ENCODE measurements around a stretch of chr2.

DNA sequence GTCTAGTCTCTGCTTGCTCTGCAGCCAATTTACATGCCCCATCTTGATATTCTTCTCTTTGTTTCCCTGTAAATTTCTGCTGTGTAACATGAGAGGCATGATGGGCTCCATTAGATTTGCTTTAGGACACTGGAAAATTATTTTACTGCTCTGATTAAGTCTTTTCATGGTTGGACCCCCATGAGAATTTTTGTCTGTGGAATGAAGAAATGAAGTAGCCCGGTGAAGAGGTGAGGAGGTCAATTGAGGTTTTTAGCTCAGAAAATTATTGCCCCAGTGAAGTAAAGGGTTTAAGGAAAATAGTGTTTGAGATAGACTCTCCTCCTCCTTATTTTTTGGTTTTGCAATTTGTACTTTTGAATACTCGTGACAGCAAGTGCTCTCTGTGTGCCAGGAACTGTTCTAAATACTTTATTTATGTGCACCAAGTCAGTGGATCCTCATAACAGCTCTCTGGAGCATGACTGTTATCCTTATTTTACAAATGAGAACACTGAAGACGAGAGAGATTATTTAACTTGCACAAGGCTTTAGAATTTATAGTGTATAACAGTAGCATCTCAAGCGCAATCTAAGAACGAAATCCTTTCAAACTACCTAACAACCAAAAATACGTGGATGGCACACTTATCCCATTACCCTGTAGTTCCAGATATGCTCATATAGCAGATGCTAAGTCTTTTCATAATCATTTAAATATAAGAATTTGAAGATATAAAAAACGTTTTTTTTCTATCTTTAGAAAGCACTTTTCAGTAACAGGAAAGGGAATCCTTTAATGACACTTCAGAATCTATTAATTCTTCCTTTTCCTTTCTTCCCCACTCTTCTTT, 24.6 kb downstream of the BABAM2 start:
- RRBS = no CpG with 5 or more reads among the region's 7 CpGs

- RRBS = no CpG with 5 or more reads among the region's 4 CpGs
Observed at GRCh38 chr2:28102253-28103028, 211.9 kb downstream of the BABAM2 start.

GRCh38 chr2:28280461-28280861, 112.2 kb upstream of the FOSL2 start:
- RRBS = no CpG with 5 or more reads among the region's 3 CpGs

DNA sequence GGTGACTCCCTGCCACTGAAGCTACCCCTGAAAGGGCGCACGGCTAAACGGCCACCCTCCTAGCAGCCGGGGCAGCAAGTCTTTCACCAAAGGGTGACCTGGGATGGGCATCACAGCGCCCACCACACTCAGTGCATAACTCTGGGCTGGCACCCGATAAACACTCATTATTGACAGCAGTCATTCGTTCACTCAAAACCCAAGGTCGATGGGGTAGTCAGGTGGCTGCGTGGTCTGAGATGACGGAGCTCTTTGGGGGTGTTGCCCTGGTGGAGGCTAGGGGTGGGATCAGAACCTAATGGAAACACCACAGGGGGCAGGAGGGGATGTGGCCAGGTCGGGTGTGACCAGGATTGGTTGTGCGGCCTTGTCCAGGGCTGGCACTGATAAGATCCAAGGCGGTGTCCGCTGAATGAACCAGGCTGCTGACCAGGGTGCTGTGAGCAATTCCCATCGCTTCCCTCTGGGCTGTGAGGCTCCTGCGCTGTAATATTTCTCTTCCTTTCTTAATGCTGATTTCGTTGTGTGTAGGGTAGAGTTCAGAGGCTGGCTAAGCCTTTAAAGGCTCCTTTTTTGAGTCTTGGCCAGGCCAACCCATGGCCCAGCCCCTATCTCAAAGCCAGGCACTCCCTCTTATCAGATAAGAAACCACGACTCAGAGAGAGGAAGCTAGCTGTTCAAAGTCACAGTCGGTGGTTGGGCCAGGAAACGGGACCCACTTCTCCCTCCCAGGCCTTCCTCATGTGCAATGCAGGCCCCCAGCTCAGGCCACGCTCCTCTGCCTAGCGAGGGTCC, 26.2 kb upstream of the FOSL2 start:
- RRBS = no CpG with 5 or more reads among the region's 22 CpGs

DNA sequence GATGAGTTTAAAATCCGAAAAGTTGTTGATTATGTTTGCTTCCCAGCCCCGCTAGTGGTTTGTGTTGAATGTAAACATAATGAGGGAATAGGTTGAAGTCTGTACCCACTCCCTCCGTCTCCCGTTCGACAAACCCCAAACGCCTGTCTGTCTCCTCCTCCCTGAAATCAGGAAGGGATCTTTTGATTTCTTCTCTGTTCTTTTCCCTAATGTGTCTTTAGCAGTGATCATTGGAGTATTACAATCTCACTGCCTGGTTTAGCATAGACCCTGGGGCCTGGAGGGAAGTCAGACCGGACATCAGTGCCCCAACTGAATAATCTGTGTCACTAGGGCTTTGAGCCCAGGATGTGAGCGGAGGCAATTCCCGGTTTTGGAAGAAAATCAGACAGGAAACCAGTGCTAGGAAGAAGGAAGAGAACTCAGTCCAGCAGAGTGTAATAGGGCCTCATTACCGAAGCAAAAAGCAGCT, 2.5 kb downstream of the FOSL2 start:
- RRBS = 2% methylated on average over 3 of the region's 10 CpGs

DNA sequence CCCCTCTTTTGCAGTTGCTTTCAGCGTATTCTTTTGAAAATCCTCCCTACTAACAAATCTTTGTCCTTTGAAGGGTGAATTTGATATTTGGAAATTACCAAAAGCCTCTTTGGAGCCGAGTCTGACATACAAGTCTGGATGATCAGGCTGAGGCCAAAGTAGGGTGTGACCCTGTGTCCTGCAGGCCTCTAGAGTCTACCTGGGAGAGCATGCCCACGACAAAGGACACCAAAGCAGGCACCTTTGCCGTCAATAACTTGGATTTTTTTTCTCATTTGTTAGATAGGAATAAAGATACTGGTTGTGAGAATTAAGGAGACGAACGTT, 5.1 kb downstream of the FOSL2 start:
- RRBS = no CpG with 5 or more reads among the region's 6 CpGs

GRCh38 chr2:28400975-28401302, 8.3 kb downstream of the FOSL2 start:
- RRBS = no CpG with 5 or more reads among the region's 1 CpG

GRCh38 chr2:28419313-28420222, 26.9 kb downstream of the FOSL2 start:
- RRBS = no CpG with 5 or more reads among the region's 6 CpGs

DNA sequence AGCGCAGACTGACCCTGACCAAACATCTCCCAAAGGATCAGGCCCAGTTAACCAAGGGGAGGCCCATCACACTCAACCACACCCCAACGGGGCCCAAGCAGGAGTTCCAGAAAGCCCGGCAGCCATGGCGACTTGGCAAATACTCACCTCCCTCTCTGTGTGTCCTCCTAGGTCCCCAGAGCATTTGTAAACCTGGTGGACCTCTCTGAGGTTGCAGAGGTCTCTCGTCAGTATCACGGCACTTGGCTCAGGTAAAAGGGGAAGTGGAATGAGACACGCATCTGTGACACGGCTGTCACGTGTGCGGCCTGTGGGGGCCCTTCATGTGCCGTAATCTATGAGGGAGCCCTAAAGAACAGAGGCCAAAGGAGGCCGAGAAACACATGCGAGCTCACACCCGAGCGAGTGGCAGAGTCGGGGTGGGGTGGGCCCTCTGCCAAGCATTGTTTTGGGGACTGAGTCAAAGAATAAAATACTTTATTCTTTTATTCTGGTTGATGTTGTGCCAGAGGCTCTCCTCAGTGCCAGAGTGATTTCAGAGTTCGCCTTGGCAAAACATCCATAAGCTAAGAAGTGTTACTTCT, 43.2 kb downstream of the PLB1 start:
- RRBS = no CpG with 5 or more reads among the region's 17 CpGs

- RRBS = no CpG with 5 or more reads among the region's 5 CpGs
Observed at GRCh38 chr2:28600218-28600812, 104.5 kb downstream of the PLB1 start.

GRCh38 chr2:28624677-28625824, 126.6 kb upstream of the PPP1CB start:
- RRBS = no CpG with 5 or more reads among the region's 22 CpGs

- RRBS = no CpG with 5 or more reads among the region's 6 CpGs
Observed at GRCh38 chr2:28627658-28628379, 123.8 kb upstream of the PPP1CB start.

DNA sequence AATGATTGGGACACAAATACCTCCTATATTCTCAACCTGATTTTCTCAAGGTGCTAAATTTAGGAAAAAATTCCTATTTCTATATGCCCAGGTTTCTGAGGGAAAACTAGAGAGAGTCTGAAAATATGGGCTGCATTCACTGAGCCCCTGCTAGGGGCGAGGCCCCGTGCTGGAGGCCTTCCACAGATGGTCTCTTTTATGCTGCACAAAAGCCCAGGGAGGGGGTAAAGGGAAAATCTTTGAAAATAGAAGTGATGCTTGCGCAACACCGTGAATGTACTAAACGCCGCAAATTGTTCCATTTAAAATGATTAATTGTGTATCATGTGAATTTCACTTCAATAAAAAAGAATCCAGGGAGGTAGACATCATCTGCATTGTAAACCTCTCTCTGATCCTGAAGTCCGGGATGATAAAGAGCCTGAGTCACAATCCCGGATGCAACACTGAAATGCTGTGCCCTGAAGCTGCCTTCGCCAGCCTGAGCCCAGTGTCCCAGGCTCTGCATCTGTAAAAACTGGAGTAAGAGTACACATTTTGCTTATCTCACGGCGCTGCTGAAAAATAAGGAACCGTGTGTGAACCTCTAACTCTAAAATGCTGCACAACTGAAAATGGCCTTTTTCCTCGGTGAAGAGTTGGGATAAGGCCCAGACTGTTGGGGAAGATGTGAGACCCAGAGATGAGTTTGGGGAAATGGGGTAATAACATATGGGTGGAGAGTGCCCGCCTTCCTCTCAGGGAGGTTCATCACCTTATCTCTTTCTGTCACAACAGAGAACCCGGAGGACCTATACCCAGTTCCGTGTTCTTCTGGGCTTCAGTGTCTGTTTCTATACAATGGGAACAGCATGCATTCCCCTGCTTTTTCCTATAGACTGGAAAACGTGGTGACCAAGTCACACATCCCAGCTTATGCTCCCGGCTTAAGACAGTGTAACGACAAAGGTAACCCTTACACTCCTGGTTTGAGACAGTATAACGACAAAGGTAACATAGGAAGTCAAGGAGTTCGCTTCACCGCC, 107.5 kb upstream of the PPP1CB start:
- RRBS = no CpG with 5 or more reads among the region's 22 CpGs

DNA sequence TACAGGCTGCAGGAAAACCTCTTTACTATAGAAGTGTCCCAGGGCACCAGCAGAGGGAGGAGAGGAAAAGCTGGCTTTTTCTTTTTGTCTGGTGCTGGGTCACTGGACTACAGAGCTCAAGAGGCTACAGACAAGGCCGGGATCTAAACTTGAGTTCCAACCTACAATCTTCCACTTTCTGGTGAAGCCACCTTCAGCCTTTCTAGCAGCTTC, 88.2 kb upstream of the PPP1CB start:
- RRBS = no CpG with 5 or more reads among the region's 1 CpG

DNA sequence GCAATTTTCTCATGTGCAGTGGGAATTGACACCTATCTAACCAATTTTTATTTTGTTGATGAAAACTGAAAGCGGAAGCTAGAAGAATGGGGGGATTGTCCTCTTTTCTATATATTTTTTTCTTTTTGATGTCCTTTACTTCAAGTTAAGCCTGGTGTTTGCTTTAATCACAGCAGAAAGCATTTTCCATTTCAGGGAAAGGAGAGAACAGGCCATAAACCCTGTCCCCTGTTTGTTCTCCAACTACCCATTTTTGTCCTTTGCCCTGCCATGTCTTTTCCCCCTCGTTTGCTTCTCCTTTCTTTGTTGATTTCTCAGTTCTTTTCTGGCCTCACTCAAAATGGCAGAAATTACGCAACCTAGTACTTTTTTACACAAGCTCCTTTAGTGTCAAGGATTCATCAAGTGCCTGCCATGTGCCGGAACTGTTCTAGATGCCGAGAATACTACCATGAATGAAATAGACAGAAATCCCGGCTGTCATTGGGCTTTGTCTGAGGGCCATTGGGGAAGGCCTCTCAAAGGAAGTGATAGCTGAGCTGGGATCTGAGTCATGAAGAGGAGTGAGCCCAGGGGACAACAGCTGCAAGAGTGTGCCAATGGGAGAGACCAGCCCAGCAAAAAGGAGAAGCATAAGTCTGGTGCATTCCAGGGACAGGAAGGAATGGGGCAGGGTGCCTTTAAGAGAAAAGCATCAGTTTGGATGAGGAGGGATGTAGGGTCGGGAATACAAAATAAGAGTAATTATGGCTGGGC, 34.4 kb upstream of the PPP1CB start:
- RRBS = no CpG with 5 or more reads among the region's 7 CpGs

DNA sequence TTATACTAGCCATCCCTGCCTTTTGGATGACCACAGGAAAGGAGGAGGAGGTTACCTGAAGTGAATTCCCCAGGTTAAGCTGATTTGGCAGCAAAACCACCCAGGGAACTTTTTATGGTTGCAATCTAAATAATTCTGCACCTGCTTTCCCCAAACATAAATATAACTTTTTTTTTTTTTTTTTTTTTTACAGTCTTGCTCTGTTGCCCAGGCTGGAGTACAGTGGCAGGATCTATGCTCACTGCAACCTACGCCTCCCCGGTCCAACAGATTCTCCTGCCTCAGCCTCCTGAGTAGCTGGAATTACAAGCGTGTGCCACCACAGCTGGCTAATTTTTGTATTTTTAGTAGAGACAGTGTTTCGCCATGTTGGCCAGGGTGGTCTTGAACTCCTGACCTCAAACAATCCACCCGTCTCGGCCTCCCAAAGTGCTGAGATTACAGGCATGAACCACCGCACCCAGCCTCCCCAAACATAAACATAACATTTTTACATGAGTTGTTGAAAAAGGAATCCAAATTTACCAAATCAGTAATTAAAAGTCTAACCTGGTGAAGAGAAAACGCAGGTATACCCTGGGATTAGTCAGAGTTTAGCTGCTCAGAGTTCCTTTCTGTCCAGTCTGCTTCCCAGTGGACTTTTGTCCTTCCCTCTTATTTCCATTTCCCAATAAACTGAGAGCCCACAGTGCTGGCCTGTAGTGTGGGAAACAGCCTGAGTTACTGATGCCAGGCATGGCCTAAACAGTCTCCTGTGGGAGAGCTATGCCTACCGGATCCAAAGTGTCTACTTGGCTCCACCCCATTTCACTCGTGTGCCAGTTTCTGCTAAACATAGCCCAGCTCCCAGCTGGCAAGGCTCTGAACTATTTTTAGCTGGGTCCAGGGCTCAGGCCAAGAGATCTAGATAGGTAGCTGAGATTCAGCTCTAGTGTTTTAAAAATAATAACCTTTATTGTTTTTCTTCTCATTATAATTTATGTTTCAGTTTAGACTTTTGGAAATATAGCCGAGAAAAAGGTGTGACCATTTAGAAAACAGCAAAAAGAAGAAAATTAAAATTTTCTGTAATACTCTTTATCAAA, 15.8 kb upstream of the PPP1CB start:
- RRBS = no CpG with 5 or more reads among the region's 11 CpGs

GRCh38 chr2:28750455-28751372, 916 bp upstream of the PPP1CB start:
- RRBS = 3% methylated on average over 5 of the region's 20 CpGs

GRCh38 chr2:28775601-28776194, 24.1 kb downstream of the PPP1CB start:
- RRBS = no CpG with 5 or more reads among the region's 3 CpGs

- RRBS = no CpG with 5 or more reads among the region's 4 CpGs
Observed at GRCh38 chr2:28781638-28782073, 29.0 kb upstream of the SPDYA start.